SJSA1 (cell line): ENCODE data around the genes ABLIM1, FHIP2A and ENO4.

GRCh38 chr10:114544306-114544743, 113.8 kb downstream of the ABLIM1 start:
- RAMPAGE, long total RNA = no peak

DNA sequence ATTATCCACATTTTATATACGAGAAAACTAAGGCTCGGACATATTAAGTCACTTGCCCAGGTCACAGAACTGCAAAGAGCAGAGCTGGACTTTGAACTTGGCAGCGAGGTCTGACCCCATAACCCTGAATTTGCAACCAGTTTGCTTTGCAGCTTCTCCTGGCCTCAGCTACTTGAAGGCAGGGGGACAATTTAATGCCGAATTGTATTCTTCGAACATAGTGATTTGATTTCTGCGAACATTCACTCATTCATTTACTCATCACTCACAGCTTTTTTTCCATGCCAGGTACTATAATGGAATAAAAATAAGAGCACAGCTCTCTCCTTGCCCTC, 7.2 kb downstream of the ABLIM1 start:
- RAMPAGE, long total RNA = no peak

DNA sequence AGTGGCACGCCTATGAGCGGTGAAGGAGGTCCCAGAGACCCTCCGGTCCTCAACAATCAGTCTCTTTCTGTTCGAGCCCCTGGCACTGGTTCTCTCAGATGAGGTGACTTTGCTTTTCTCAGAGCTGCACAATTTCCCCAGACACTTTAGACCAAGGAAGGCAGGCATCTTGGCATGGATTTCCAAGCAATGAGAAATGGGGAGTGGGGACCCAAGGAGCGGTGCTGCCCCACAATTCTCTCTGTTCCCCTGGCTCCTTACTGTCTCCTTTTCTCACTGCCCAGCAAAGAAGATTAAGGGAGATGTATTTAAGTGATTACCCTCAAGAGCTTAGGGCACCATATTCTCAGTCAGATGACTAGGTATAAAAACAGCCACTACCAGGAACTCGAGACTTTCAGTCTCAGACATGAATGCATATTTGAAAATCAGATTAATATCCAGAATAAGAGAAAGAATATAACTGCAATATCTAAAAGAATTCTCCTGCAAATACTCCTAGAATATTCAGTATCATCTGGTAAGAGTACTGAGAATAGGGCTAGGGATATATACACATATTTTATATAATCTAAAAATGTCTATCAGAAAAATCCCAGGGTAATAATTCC, at the start of gene ABLIM1:
Gene ABLIM1, minus strand, starts transcription at position 243 of the 611 bp plus-strand sequence.
- RAMPAGE, long total RNA = no peak

- RAMPAGE, long total RNA = no peak
Observed at GRCh38 chr10:114684270-114684925, 26.3 kb upstream of the ABLIM1 start.

DNA sequence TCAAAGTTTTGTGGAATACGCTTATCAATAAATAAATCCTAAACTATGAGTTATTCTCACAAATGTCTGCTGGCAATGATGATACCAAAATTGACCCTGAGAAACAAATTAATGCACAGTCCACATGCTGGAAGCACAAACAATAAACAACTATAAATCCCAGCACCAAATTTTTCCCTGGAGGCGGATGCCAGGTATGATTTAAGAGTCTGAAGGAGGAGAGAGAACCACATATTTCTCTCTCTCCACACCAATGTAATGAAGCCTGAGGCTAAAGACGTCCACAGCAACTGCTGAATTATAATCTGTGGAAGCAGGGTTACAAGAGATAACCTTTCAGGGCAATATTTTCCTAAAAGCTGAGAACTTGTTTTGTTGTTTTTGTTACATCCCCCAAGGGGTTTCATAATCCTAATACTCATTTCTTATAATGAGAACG, 48.3 kb upstream of the ABLIM1 start:
- RAMPAGE, long total RNA = no peak

DNA sequence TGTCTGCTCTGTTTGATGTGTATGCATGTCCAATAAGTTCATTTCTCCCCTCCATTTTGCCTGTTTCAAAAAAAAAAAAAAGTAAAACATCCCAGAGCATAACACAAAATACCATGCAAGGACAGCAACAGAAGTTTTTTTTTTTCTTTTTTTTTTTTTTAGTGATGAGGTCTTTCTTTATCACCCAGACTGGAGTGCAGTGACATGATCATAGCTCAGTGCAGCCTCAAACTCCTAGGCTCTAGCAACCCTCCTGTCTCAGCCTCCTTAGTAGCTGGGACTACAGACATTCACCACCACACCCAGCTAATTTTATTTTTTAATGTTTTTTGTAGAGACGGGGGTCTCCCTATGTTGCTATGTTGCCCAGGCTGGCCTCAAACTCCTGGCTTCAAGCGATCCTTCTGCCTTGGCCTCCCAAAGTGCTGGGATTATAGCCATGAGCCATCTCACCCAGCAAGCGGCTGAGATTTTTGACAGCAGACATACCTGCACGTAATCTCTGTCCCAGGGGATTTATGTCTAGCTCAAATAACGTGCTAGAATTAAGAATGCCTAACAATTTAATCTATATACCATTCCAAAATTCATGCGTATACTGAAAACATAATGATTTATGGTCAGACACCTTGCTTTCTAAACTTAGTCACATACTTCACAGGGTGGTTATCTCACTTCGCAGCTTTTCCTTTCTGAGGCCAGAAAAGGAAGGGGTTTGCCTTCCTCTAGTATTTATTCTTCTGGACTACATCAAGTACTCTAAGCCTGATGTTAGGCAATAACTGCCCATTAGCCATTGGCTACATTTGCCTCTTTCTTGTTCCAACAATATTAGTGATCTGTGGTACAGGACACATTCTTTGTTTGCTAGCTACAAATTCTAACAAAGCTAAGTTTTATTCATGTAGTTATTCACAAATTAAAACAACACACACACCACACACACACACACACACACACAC, 72.8 kb upstream of the FHIP2A start:
- RAMPAGE, long total RNA = no peak

DNA sequence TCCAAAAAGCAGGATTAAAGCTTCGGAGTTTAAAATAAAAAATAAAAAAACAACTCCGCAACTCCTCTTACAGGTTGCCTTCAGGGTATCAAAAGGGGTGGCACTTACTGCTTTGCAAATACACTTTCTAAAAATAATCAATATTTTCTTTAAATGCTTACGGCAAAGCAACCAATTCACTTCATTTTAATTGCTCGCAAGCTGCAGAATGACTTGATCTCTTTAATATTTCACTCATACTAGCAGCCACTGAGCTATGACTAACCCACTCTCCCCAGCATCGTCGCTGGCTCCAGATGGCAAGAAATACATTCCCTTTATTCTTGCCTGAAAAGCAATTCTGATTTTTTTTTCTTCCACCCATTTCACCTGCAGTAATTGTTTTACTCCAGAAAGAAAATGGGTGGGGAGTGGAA, 54.4 kb upstream of the FHIP2A start:
- RAMPAGE, long total RNA = no peak

DNA sequence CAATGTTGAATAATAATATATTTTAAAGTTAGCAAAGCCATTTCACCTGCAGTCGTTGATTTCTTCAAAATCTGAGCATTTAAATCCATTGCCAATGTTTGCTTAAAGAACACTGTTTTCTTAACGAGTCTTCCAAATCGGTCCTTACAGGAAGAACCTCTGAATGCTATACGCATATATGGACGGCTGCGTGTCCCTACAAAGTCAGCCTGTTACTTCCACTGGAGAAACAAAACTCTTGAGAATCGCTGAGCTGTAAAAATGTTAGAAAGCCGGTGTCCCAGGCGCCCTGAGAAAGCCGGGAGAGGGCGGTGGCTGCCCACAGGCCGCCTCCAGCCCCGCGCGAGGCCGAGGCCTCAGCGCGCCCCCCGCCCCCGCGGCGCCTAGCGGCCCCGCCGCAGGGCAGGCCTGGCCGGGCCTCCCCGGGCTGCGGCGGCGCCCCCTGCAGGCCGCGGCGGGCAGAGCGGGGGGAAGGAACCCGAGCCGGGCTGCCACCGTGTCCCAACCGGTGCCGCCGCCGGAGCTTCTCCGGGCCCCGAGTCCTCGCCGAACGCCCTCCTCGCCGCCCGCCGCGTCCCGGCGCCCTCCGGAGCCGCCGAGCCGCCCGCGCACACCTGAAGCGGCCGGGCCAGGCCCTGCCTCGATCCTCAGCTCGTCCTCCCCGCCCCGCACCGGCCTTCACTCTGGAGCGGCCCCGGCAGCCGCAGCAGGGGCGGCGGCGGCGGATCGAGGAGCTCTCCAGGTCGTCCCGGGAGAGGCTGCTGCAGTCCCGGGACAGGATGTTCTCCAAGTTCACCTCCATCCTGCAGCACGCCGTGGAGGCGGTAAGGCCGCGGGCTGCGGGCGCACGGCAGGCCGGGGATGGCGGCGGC, at the start of gene FHIP2A:
Gene FHIP2A, plus strand, starts transcription at position 481 of the 872 bp plus-strand sequence.
- RAMPAGE, long total RNA = no peak

GRCh38 chr10:116055228-116056205, 217.5 kb downstream of the GFRA1 start:
- RAMPAGE, long total RNA = no peak

DNA sequence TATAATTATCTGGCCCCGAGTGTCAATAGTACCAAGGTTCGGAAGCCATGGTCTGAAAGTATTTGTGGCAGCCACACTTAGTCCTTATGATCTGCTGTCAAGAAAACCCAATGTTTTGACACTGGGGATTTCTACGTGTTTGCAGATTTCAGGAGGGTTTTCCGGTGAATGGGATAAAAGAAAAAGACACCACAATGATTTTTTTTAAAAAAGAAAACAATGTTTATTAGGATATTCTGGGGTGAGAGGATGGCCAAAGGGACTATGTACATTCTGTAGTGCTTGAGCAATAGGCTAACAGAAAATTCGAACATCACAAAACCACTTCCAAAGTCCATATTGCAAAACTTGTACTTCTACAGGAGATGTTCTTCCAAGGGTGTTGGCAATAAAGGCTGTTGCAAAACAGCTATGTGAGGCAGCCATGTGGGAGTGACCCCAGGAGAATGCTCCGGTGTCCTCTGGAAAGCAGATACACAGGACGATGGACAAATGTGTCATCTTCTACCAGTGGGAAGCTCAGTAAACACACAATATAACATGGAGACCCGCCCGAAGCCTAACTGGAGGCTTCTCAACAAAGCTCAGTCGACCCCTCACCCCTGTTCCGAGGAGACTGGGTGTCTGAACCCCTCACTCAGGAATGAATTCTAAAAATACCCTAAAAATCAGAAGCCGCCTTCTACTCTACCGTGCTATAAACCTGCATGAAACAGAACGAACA, 216.1 kb downstream of the GFRA1 start:
- RAMPAGE, long total RNA = no peak

DNA sequence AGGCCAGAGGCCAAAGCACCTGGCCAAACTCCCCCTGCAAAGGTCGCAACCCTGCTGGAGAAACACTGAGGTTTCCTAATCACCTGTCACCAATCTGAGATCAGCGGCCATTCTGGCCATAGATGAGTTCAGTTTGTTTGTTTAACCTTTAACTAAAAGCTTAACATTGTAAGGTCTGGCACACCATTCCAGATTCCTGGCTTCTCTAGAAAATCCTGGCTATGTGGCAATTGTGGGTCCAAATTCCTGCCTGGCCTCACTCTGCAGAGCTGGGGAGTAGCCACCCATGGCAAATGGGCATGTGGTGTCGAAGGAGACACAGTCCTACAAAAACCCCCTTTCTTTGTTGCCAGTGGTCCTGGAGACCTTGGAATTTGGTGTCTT, 65.8 kb downstream of the GFRA1 start:
- RAMPAGE, long total RNA = no peak

DNA sequence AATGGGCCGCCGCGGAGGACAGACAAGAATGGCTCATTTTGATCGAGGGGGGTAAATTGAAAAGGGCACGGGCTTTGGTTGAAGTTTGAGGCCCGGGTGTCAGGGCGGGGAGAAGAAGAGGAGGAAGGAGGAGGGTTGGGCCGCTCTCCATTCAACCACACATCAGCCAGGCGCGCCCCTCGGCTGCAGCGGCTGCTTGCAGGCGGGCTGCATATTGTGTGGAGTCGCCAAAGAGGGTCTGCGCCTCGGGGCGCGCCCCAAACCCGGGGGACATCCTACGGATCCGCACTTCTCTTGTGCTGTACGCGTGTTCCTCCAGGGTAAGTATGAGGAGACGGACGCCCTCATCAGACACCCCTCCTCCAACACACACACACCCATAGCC, 1.4 kb upstream of the GFRA1 start:
- RAMPAGE, long total RNA = no peak

GRCh38 chr10:116278588-116279245, 5.7 kb upstream of the GFRA1 start:
- RAMPAGE, long total RNA = no peak

DNA sequence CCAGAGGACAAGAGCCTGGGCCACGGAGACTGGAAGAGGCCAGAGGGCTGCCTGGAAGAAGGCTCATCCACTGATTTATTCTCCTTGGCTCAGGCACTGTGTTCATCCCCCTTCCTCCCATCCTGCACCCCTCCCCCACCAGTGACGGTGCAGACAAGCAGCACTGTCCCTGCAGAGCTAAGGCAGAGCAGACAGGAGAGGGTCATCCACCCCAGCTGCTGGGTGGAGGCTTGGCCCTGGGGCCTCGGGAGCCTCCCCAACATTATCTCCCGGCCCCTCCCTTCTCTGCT, 24.8 kb upstream of the HSPA12A start:
- RAMPAGE, long total RNA = no peak

DNA sequence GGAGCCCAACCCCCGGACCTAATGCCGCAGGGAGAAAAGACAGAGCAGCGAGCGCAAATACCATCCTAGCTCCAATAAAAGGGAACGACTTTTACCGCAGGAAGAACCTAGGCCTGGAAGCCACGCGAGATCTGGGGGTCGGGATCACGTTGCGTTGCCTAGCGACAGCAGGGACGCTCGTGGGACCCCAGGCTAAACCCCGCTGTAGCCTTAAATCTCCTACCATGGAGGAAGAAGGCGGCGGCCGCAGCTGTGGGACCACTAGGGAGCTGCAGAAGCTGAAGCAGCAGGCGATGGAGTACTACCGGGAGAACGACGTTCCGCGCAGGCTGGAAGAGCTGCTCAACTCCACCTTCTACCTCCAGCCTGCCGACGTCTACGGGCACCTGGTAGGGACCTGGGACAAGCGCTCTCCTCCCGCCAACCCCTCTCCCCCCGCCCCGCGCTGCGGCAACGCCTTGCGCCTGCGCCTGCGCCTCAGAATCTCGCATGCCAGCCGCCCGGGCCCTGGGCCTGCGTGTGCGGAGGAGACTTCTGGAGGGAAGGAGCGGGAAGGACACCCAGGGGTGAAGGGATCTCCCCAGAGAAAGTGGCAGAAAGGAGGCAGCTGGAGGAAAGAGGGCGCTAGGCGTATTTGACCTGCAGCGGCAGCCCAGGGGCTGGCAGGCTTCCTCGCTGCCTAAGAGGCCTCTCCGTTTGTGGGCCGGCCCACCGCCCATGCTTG, at the start of gene ENO4:
Gene ENO4, plus strand, starts transcription at position 157 of the 724 bp plus-strand sequence.
- RAMPAGE, long total RNA = no peak

- RAMPAGE, long total RNA = no peak
Observed at GRCh38 chr10:117174812-117175703, 22.2 kb upstream of the KCNK18 start.

- RAMPAGE, long total RNA = no peak
Observed at GRCh38 chr10:117241543-117242132, 724 bp downstream of the SLC18A2 start.

DNA sequence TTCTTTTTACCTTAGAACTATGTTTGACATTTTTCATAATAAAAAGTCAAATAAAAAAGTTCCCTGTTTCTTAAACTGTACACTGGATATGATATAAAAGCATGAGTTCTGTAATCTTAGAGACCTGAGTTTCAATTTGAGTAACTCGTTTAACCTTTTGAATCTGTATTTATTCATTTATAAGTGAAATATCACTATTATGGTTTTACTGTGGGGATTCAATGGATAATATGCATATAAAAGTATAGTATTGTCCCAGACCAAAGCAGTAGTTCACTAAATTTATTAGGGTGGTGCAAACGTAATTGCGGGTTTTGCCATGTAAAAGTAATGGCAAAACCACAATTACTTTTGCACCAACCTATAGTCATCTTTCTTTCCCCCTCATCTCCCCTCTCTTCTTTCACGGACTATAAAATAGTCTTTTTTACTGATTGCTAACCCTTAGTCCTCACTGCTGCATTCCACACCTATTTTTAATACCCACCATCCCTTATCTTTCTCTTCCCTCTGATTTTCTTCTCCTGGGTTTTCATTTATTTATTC, 17.1 kb downstream of the PDZD8 start:
- RAMPAGE, long total RNA = no peak

DNA sequence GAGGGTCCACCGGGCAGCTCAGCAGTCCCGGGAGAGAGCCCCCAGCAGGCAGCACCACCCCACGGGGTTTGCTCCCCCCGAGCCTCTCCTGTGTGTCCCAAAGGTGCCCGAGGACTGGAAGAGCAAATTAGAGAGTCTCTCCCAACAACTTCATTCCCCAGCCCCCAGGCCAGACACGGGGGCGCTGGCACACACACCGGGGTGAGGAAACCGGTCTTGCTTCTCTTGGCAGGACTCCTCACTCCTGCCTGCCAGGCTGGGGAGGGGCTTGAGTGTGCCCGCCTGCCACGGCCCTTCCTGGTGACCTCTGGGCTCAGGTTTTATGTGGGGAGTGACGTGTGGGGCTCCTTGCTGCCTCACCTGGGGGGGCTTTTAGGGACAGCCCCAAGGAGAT, 142.4 kb downstream of the EMX2 start:
- RAMPAGE, long total RNA = no peak

DNA sequence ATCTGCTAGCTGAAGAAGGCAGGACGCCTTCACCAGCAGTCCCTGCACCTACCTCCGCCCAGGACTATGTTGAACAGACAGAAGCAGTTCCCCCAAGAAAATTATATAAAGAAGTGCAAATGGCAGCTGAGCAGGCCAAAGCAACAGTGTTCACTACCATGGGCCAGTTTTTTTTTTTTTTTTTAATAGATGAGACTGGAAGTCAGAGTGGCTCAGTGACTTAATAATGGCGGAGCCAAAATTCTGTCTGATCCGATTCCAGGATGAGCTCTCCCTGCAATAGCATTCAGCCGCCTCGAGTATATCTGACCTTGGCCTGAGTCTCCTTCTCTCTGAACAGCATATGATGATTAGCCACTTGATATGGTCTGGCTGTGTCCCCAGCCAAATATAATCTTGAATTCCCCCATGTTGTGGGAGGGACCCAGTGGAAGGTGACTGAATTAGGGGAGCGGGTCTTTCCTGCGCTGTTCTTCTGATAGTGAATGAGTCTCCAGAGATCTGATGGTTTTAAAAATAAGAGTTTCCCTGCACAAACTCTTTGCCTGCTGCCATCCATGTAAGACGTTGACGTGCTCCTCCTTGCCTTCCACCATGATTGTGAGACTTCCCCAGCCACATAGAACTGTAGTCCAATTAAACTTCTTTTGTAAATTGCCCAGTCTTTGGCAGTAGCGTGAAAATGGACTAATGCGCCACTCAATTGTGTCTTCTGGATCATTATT, 76.8 kb upstream of the PRLHR start:
- RAMPAGE, long total RNA = no peak